UCH-1 (cell line): ENCODE measurements around the genes GBP3, GBP7 and GFI1.

DNA sequence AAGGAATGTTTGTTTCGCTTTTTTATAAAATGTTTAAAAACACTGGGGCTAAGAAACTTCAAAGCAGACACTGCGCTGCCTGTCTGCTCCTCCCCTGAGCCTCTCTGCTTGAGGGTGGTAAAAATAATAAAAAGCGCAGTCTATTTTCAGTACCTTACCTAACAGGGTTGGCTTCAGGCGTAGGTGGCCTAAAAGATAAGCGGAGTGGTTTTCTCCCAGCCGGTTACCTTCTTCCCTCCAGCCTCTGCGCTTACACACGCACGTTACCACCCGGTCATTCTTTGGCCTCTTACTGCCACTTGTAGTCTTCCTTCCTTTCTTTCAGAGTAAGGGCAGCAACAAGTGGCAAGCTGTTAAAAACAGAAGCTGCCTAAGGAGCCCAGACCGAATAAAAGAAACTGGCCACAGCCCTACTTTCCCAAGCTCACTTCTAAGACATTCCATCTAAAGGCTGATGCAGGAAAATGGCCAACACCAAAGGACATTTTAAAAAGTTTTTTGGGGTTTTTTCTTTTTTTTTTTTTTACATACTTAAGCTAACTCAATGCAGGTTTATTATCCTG lies 35.4 kb downstream of the CLCA1 start:
- RRBS, result no CpG with 5 or more reads among the region's 11 CpGs

GRCh38 chr1:87121818-87122173 lies 206.9 kb upstream of the LMO4 start:
- RRBS, result no CpG with 5 or more reads among the region's 6 CpGs

GRCh38 chr1:87154227-87154851 lies 174.3 kb upstream of the LMO4 start:
- RRBS, result no CpG with 5 or more reads among the region's 12 CpGs

- RRBS, result no CpG with 5 or more reads among the region's 5 CpGs
Observed at GRCh38 chr1:87327499-87327906, 1.2 kb upstream of the LMO4 start.

- RRBS, result no CpG with 5 or more reads among the region's 17 CpGs
Observed at GRCh38 chr1:87327907-87328222, 815 bp upstream of the LMO4 start.

DNA sequence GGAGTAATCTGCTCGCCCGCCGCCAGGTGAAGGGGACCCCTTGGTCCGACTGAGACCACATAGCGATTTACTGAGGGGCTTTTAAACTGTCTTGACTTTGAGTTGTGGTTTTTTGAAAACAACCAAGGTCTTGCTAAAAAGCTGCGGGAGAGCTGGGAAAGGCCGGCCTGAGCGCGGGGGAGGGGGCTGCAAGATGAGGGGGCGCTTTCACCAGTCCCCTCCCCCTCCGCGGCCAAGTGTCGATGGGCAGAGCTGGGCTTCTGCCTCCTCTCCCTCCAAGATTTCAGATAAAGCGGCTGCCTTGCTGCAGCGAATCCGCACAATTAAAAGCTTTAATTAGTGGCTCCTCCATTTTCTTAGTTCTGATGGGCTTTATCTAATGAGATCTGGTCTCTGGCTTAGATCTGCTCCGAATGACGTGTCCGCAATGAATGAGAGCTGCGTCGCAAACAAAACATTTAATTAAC lies 5.9 kb downstream of the LMO4 start:
- RRBS, result no CpG with 5 or more reads among the region's 21 CpGs

- RRBS, result 68% methylated on average over 4 of the region's 73 CpGs
Observed at GRCh38 chr1:88462515-88463634, 221.2 kb upstream of the PKN2 start.

GRCh38 chr1:89022127-89023071 lies at the start of gene GBP3:
GBP3 (minus strand) TSS chr1:89022866.
- RRBS, result no CpG with 5 or more reads among the region's 5 CpGs

GRCh38 chr1:89175679-89176478 lies at the start of gene GBP7:
GBP7 (minus strand) TSS chr1:89176003.
- RRBS, result no CpG with 5 or more reads among the region's 2 CpGs

DNA sequence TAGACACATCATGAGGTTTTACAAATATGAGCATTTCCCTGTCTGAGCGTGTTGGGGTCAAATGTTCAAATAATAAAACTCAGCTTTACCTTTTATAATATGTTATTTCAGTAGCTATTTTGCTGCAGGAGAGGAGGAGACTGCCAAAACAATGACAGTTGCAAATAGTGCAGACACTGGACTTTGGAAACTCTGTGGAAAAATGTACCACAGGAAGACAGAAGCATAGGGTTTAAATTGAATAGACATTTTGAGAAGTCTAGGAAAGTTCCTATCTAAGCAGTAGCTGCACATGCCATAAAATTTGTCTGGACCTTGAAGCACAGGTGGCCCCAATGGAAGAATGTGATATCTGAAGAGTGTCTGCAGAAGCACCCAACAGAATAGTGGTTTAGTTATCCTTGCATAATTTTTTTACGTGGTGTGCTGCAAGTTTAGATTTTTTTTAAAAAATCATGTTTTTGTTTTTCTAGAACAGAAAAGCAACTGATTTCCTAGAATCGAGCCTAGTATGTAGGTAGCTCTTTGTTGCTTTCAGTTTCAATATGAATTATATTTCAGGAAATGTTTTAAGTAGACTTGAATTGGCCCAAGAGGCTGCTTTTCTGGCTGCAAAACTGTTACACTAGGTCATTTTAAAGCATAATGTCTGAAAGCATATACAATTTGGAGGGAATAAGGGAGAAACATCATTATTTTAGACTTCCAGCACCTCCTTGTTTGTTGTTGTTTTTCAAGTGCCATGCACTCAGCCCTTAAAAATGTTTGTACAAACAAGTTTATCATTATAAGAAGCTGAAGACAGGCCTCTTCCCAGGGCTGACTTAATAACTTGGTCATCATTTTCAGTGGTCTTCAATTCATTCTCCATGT lies 14.1 kb upstream of the GBP5 start:
- RRBS, result no CpG with 5 or more reads among the region's 3 CpGs

DNA sequence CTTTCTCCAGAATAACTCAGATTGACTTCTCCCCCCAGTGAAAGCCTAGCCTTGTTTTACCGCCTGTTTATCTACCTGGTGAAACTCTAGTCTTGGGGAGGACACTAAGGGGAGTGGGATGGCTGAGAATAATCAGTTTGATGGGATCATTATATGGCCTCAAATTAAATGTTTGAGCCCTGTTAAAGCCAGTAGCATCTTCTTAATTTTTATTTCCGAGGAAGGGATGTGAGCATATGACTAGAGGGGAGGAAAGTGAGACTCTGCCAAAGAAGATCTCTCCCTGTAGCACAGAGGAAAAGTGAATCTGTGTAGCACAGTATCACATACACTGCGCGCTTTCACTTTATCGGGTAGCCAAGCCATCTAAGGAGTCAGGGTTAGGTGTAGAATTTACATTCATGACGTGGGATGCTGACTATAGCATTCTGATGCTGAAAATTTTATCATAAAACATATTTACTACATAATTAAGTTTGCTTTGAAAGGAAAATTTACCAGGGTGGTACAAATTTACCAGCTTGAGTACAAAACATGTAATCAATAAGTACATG lies 24.0 kb downstream of the LRRC8D start:
- RRBS, result no CpG with 5 or more reads among the region's 6 CpGs

GRCh38 chr1:91758087-91758458 lies 127.9 kb downstream of the TGFBR3 start:
- RRBS, result no CpG with 5 or more reads among the region's 5 CpGs

GRCh38 chr1:91826110-91826664 lies 59.8 kb downstream of the TGFBR3 start:
- RRBS, result no CpG with 5 or more reads among the region's 8 CpGs

GRCh38 chr1:91845850-91846305 lies 40.1 kb downstream of the TGFBR3 start:
- RRBS, result no CpG with 5 or more reads among the region's 5 CpGs

DNA sequence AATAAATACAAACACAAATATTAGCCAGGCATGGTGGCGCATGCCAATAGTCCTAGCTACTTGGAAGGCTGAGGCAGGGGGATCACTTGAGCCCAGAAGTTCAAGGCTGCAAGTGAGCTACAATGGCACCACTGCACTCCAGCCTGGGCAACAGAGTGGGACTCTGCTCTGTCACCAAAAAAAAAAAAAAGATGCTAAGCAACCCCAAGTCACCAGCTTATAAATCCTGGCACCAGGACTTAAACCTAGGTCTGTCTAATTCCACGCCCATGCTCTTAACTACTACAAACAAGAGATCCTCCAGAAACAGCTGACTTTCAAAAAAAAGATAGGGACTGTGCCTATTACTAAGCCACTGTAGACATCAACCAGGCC lies 15.1 kb downstream of the TGFBR3 start:
- RRBS, result no CpG with 5 or more reads among the region's 2 CpGs

GRCh38 chr1:91876585-91877117 lies 9.3 kb downstream of the TGFBR3 start:
- RRBS, result no CpG with 5 or more reads among the region's 2 CpGs

DNA sequence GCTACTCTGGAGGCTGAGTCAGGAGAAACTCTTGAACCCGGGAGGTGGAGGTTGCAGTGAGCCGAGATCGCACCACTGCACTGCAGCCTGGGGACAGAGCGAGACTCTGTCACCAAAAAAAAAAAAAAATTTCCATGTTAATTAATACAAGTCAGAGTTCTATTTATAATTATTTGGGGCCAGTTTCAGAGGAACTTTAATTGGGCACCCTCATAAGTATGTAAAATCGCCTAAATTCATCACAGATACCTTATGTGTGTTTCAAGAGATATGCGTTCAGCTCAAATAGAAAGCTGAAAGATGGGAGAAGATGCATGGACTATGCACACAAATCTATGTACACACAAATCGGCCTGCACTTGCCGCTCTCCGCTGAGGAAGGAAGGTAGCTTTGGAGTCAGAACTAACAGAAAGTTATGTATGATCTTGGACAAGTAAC lies 1.7 kb downstream of the TGFBR3 start:
- RRBS, result no CpG with 5 or more reads among the region's 9 CpGs

DNA sequence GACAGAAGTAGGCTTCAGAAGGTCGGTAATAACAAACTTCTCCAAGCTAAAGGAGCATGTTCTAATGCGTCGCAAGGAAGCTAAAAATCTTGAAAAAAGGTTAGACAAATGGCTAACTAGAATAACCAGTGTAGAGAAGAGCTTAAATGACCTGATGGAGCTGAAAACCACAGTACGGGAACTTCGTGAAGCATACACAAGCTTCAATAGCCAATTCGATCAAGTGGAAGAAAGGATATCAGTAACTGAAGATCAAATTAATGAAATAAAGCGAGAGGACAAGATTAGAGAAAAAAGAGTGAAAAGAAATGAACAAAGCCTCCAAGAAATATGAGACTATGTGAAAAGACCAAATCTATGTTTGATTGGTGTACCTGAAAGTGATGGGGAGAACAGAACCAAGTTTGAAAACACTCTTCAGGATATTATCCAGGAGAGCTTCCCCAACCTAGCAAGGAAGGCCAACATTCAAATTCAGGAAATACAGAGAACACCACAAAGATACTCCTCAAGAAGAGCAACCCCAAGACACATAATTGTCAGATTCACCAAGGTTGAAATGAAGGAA lies 90.8 kb downstream of the RPAP2 start:
- RRBS, result no CpG with 5 or more reads among the region's 7 CpGs

DNA sequence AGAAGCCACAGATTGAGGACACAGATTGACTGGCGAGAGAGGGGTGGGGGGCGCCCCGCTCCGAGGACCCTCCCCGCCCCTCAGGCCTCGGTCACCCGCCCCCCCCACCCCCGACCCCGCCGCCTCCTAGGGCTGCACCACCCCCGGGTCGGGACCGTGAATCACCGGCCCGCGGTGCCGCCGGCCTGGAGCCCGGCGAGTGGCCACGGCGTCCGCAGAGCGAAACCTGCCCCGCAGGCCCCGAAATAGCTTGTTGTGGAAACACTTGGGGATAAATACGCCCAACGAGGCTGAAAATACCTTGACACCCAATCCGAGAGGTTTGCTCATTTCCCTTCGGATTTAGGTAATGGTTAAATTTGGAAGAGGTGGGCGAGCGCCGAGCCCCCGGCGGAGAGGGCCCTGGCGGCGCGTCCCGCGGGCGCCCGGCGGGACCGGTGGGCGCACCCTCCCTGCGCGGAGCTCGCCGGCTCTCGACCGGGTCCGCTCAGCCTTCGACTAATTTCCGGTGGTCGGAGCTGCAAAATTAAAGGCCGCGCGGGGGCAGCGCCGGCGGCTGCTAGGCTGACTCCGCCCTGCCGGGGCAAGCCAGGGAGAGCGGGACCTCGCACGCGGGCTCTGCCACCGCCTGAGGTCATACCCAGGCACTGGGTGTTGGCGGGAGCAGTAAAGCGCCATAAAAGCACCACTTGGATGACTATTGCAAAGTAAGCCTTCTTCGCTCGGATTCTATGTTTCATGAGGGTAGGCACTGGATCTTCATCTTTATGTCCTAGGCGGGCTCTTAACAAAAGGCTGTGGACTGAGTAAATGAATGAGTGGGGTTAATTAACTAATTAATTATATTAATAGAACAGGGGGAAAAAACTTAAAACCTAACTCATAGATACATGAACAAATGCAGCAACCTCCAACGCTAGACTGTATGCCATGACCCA lies at the start of gene GFI1:
Gene GFI1 (minus strand): TSS at position 500 of the 938 bp plus-strand sequence.
- RRBS, result 43% methylated on average over 16 of the region's 74 CpGs